Sigmoid colon (tissue), 4 donors: ENCODE data around the gene IBSP.

- PRO-cap: no peak
- RAMPAGE, long total RNA, 4 experiments: start-site peak on the minus strand in 1 of 4 experiments, at chr4:84733572-84733679 at its widest, 63 reads per replicate
Observed at GRCh38 chr4:84733332-84733761, 150.4 kb downstream of the CDS1 start.

DNA sequence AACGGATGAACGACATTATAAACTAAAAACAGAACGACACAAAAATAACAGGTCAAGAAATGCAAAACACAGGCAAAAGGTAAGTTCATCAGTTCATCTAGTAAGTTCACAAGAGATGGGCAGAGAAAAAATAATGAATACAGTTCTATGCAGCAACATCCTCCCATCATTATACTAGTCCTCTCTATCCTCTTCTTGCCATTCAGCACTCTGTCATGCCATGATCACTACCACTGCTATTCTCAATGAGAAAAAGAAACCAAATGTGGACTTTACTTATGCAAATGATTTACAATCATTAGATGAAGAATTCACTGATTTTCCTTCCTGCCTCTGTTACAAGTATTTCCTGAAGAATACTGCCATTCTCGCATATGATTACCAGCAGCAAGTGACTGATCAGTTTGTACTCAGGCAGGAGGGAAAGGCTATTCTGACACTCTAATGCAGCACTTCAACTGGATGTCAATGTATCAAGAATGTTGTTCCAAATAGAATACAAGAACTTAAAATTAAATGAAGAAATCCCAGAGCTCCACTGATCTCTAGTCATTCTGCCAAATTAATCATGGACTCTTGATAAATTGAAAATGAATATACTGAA is 50.3 kb downstream of the WDFY3 start:
- PRO-cap: no peak
- RAMPAGE, long total RNA, 4 experiments: no peak in any of the 4 experiments

- PRO-cap: no peak
- RAMPAGE, long total RNA, 4 experiments: start-site peak on the plus strand in 1 of 4 experiments, at chr4:85577670-85577792 at its widest, 6 reads per replicate
Observed at GRCh38 chr4:85577103-85578080, 102.4 kb downstream of the ARHGAP24 start.

GRCh38 chr4:85779214-85779517 is 304.2 kb downstream of the ARHGAP24 start:
- PRO-cap: no peak
- RAMPAGE, long total RNA, 4 experiments: no peak in any of the 4 experiments

- PRO-cap: no peak
- RAMPAGE, long total RNA, 4 experiments: no peak in any of the 4 experiments
Observed at GRCh38 chr4:86451566-86452007, 91.7 kb upstream of the MAPK10 start.

- PRO-cap: no peak
- RAMPAGE, long total RNA, 4 experiments: no peak in any of the 4 experiments
Observed at GRCh38 chr4:86896482-86896748, 4.2 kb upstream of the C4orf36 start.

- PRO-cap: no peak
- RAMPAGE, long total RNA, 4 experiments: no peak in any of the 4 experiments
Observed at GRCh38 chr4:86939471-86940319, 4.9 kb downstream of the AFF1 start.

DNA sequence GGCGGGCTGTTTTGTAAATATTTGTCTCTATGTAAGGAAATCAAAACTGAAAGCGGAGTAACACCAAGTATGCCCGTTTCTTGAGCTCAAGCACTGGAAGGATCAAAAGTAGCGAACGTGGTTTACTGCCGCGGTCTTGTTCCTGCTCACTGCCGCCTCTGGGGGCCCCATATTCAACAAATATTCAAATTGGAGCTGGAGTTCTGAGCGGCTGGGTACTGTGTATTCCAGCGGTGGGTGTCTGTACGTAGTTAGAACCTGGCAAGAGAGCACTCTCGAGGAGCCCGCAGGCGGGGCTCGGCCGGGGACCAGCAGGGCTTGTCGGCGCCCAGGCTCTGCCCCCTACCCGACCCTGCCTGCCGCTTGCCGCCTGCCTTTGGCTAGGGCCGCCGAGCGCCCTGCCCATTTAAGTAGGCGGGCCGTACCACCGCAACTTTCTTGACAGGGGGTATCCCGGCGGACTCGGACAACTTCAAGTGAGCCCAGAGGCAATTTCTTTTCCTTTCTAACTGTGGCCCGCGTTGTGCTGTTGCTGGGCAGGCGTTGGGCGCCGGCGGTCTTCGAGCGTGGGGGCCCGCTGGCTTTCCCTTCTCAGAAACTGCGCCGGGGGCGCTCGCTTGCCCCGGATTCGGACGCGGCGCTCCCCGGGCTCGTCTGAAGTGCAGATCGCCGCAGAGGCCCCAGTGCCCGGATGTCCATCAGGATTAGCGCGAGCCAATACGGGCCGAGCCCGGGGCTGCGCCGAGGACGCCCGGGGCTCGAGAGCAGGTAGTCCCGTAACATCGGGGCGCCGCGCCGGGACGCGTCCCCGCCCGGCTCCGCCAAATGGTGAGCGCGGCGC is 71.9 kb downstream of the AFF1 start:
- PRO-cap: bidirectional peak, plus-strand start at position 553 of the sequence, minus-strand start at position 378 of the sequence; bidirectional peak, plus-strand start at position 744 of the sequence, minus-strand start at position 656 of the sequence
- RAMPAGE, long total RNA, 4 experiments: start-site peak on the minus strand in 1 of 4 experiments, centred at position 380 of the sequence, 20 reads per replicate

- PRO-cap: no peak
- RAMPAGE, long total RNA, 4 experiments: no peak in any of the 4 experiments
Observed at GRCh38 chr4:87028538-87029248, 93.9 kb downstream of the AFF1 start.

GRCh38 chr4:87524353-87524903 is 4.7 kb downstream of the SPARCL1 start:
- PRO-cap: no peak
- RAMPAGE, long total RNA, 4 experiments: no peak in any of the 4 experiments

DNA sequence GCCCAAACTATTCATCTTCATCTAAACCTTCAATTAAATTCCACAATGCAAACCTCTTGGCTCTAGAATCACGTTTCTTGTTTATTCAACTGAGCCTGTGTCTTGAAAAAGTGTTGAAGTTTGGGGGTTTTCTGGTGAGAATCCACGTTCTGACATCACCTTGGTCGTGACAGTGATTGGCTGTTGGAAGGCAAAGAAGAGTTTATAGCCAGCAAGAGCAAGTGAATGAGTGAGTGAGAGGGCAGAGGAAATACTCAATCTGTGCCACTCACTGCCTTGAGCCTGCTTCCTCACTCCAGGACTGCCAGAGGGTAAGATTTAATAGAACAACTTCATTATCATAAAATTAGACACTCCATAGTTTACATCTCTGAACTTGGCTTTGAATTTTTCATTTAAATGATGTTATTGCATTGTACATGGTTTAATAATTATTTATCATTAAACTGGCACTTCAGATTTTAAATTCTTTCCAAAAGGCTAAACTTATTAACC is at the start of gene IBSP:
IBSP (plus strand) TSS at position 232 of the 495 bp plus-strand sequence.
- PRO-cap: no peak
- RAMPAGE, long total RNA, 4 experiments: no peak in any of the 4 experiments

DNA sequence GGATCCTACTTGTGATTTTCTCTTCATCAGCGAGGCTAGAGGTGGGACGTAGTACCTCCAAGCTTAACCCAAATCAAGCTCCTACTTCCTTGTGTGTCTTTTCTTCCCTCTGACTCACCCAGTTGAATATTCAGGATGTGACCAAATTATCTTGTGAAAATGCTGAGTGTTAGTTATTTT is 2.4 kb downstream of the MEPE start:
- PRO-cap: no peak
- RAMPAGE, long total RNA, 4 experiments: no peak in any of the 4 experiments

DNA sequence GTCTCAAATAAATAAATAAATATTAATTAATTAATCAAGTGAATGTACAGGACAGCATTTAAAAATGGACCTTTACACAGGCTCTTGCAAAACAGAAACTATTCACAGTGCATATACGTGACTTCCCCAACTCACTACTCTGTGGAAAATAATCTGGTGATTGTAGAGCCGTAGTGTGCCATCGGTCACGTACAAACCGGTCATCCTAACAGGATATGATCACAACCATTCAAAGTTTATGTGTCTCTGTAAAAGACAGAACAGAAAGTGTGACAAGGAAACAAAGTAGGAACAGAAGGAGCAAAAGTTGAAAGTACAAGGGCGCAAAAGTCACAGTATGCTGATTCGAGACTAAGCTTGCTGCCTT is 18.5 kb downstream of the MEPE start:
- PRO-cap: no peak
- RAMPAGE, long total RNA, 4 experiments: no peak in any of the 4 experiments

GRCh38 chr4:87912450-87913127 is 62.9 kb upstream of the SPP1 start:
- PRO-cap: no peak
- RAMPAGE, long total RNA, 4 experiments: no peak in any of the 4 experiments

GRCh38 chr4:88061646-88062184 is 54.3 kb downstream of the PKD2 start:
- PRO-cap: no peak
- RAMPAGE, long total RNA, 4 experiments: no peak in any of the 4 experiments

DNA sequence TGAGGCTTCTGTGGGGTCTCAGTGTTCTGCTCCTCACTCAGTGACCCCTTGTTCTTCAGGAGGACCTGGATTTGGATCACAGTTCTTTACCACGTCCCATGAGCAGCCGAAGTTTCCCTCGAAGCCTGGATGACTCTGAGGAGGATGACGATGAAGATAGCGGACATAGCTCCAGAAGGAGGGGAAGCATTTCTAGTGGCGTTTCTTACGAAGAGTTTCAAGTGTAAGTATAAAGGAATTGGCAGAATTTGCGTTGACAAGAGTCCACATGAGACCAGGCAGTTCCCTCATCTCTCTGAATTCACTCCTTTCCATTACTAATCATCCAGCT is 60.4 kb downstream of the PKD2 start:
- PRO-cap: no peak
- RAMPAGE, long total RNA, 4 experiments: no peak in any of the 4 experiments

DNA sequence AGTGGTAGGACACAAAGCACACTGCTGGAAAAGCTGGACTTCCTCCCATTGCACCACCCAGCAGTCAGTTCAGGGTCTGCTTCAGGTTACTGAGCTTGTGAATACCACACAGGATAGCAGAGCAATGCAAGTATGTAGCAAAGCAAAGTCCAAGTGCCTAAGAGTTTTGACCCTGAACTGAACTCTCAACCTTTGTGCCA is 51.1 kb downstream of the ABCG2 start:
- PRO-cap: no peak
- RAMPAGE, long total RNA, 4 experiments: no peak in any of the 4 experiments

GRCh38 chr4:88112237-88112514 is 46.3 kb downstream of the ABCG2 start:
- PRO-cap: no peak
- RAMPAGE, long total RNA, 4 experiments: no peak in any of the 4 experiments

DNA sequence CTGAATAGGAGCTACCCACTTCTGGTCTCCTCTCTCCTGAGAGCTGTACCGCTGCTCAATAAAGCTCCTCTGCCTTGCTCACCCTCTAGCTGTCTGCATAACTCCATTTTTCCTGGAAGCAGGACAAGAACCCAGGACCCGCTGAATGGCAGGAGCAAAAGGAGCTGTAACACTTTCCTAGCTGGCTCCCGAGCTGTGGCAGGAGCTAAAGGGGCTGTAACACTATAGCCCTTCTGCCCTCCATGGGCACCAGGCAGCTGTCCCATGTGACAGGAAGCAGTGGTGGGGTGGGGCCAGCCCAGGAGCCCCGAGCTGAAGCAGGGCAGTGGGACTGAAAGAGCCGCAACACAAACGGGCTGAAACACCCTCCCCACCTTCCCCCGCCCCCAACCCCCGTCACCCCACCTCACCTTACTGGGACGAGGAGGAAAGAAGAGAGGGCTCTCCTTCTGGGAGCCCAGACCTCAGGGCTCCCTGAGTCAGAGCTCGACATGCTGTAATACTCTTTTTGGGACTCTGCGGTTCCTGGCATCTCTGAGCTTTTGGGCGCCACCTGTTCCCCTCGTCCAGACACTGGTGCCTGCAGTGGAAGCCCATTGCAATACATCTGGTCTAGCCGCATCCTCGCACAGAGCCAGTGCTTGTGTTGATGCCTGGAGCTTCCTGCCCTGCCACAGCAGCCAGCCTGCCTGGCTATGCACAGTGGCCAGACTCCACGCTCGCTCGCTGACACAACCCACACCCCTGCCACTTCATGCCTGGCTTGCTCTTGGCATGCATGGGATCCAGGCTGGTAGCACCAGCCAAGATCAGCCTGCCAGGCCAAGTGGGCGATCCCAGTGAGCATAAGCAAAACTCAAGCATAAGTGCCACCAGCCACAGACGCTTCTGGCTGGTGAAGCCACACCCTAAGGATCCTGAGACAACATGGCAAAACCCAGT is 39.3 kb downstream of the PPM1K start:
- PRO-cap: no peak
- RAMPAGE, long total RNA, 4 experiments: no peak in any of the 4 experiments

GRCh38 chr4:88290841-88291409 is 6.6 kb upstream of the PPM1K start:
- PRO-cap: bidirectional peak, plus-strand start at chr4:88291251, minus-strand start at chr4:88291168
- RAMPAGE, long total RNA, 4 experiments: no peak in any of the 4 experiments